Colonic mucosa (tissue), 1 donor: ENCODE measurements around a stretch of chr11.

DNA sequence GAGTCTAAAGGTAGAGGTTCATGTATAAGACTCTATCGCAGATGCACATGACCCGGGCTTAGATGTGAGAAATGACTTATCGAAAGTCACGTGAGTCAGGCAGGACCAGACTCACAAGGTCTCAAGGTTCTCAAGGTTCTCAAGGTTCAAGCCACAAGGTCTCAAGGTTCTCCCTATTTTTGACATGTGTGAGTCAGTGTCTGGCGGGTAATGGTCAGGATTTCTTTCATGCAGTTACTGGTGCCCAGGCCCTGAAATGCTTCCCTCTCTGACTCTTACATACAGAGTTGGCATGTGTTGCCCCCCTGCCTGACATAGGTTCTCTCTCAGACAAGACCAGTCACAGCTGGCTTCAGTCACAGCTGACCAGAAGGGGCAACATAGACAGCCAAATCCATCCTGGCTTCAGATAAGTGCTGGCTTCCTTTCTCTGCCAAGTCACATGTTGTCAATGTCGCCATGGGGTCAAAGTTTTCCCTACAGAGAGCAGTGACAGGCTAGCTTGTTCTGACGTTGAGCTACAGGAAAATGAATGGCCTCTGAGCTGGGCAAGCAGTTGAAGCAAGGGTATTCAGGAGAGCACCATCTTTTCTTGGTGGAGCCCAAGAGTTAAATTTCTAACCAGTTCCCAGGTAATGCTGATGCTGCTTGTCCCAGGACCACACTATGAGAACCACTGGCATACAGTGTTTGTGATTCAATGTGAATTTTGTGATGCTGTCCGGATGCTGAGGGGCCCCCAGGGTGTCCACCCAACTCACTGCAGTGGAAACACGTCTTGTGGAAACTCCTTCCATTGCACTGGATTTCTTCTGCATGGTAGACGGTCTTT is 10.0 kb downstream of the CSRP3 start:
- PRO-cap = no peak

DNA sequence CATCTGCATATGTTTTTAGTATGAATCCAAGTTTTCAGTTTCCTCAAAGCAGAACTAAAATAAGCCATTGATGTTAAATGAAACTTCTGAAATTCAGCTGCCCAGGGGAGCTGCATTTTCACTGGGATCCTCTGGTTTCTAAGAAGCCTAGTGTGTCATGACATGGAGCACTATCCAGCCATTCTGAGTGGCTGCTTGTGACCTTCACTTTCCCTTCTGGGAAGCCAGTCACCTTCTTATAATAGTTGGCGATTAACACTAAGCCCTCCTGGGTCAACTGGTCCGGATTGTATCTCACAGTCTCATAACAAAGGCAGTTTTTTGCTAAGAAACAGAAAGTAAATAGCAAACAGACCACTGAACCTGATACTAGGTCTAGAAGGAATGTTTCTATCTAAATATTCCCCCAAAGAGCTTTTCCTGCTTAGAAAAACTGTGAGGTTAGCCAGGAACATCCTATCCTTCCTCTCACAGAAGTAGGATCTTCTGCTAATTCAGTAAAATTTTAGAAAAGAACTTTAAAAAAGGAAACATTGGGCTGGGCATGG is 7.8 kb downstream of the CSRP3 start:
- PRO-cap = no peak

DNA sequence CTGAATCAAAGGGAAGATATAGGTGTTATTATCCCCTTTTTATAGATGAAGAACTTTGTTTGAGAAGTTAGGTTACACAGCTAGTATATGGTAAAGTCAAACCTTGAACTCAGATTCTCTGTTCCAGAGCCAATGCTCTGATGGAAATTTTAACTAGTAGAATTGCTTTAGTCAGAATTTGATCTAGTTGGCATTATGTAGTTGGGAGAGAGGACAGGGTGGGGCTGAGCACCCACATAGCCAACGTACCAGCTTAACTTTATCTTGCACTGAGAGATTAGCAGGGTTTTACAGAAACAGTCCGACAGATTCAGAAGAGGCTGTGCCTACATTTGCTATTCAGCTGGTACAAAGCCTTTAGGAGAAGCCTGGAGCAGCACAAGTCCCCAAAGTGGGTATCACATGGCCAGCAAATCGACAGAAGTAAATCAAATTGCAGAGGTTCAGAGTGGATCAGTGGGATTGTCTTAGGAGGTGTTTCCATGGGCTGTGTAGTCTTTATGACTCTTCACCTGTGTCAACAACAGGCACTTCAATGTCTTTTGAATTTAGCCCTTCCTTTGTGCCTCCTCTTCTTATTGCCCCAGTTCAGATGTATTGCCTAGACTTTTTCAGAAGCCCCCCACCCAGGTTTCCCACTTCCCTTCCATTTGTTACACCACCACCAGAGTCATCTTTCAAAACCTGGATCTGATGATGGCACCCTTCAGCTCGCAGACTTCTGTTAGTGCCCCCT is 7.3 kb upstream of the CSRP3 start:
- PRO-cap = no peak

DNA sequence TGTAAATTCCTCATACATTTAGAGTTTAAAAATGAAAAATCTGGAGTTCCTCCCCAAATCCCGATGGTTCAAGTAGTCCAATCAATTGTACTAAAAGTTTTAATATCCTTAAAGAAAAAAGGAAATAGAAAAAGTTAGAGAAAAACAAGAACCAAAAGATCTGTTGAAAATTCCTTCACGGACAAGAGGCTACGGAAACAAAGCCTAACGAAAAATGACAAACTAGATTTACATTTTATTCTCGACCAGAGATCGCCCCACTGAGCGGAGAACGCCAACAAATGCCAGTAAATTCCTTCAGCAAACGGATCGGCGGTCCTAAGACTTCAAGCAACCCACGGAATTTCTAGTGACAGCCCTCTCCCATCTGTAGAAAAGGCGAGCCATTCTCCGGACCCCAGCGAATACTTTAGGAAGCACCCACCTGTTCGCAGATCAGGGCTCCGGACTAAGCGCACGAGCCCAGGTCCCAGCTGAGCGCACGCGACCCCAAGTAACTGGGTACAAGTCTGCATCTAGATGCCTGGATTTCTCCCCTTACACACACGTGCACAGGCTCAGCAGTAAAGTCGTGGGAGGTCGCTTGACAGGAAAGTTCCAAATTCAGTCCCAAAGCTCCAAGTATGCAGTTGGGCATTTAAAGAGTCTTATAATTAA is 493 bp downstream of the E2F8 start:
- PRO-cap = no peak

DNA sequence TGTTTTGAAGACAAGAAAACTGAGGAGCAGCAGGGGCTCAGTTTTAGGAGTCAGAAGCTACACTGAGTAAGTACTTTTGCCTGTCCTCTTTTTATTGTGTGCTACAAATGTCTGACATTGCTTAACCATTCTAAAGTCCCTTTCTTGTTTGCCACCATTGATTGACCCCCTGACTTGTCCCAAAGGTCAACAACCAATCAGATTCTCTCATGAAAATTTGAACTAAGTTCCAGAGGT is 101.2 kb upstream of the E2F8 start:
- PRO-cap = no peak

DNA sequence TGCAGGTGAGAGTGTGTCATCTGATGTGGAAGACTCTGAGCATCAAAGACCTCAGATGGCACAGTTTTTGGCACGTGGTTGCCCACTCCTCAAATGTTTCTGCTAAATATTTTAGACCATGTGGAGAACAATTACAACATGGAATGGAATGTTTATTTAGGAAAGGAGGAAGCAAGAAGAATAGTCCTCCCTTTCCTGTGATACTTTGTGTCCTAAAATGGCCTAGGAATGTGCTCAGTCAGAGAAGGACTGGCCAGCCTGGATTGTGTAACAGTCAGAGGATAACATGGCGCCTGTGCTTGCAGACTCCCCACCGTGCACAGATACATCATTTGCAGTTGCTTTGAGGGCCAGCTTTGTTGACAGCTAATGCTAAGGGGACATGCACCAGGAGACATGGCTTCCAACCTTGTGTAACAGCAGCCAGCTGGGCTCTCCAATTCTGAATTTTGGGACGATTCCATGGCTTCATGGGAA is 129.7 kb upstream of the E2F8 start:
- PRO-cap = no peak

DNA sequence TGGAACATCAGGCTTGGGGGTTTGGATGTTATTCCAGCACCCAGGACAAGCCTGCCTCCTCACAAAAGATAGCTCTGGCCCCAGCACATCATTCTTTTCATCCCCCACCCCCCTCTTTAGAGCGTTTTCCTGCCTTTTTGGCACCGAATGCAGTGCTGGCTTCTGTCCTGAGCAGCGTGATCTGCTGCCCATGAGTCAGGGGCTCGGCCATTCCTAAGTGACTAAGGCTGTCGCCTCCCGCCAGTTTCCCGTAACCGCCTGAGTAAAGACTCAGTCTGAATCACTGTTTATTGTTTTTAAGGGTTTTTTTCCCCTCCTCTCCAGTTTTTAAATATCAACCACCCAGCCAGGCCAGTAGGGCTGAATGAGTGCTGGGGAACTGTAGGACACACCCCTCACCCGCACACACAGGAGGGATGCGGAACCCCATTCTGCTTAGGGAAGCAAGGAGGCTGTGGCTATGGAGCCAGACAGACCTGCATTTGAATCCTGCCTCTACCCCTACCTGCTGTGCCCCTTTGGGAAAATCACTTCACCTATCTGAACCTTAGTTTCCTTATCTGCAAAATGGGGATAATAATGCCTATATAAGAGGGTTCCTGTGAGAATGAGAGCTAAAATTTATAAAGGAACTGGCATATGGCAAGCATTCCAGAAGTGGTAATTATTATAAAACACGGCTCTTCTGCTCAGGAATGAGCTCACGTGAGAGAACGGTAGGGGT is 32.4 kb upstream of the NAV2 start:
- PRO-cap = bidirectional peak, plus-strand start at position 363 of the sequence, minus-strand start at position 90 of the sequence

DNA sequence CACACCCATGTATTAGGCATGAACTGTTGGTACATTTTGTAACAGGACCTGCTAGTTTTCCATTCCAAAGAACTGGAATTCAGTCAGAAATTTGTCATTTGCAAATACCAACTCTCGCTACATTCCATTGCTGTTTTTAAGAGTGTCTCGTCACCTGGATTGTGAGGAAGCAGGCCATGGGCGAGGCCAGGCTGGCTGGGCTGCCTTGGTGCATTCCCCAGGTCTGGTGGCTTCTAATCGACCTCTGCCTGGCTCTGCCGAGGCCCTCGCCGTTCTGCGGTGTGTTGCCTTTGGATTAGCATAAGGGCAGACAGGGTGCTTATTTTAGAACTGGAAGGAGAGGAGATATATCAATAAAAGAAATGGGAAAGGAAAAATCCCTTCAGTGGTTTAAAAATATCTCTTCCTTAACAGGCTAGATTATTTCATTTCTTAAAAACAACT is 13.2 kb downstream of the NAV2 start:
- PRO-cap = no peak

DNA sequence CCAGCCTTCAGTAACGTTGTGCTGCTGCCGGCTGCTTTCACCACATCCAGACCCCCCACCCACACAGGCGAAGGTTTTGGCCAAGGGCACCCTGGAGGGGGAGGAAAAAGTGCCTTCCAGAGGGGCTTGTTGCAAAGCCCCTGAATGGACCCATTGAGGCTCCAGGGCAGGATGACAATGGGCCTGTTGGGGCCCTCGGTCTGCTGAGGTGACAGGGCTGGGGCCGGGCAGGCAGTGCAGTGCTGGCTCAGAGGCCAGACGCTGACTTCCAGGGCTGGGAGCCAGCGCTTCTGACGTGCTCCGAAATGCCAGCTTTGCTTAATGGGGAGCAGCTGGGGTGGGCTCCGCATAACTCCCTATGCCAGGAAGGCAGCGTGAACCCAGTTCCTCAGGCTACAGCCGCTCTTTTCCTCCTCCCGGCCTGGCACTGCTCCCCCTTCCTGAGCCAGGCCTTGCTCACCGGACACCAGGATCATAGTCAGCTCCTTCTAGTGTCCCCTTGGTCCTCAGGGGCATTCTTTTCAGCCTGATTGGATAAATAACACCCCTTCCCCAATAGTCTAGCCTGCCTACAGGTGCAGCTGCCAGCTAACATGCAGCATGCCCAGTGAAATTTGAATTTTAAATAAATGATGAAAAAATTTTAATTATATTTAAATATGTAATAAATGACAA is 17.8 kb downstream of the NAV2 start:
- PRO-cap = no peak

- PRO-cap = no peak
Observed at GRCh38 chr11:19751009-19751587, 38.5 kb downstream of the NAV2 start.

- PRO-cap = no peak
Observed at GRCh38 chr11:19753851-19754212, 41.2 kb downstream of the NAV2 start.

GRCh38 chr11:19777311-19778210 is 64.9 kb downstream of the NAV2 start:
- PRO-cap = bidirectional peak, plus-strand start at chr11:19777795, minus-strand start at chr11:19777711; unidirectional peak, minus-strand start at chr11:19778024

GRCh38 chr11:19798892-19799294 is 86.3 kb downstream of the NAV2 start:
- PRO-cap = no peak

- PRO-cap = no peak
Observed at GRCh38 chr11:19958383-19958955, 201.8 kb downstream of the DBX1 start.

DNA sequence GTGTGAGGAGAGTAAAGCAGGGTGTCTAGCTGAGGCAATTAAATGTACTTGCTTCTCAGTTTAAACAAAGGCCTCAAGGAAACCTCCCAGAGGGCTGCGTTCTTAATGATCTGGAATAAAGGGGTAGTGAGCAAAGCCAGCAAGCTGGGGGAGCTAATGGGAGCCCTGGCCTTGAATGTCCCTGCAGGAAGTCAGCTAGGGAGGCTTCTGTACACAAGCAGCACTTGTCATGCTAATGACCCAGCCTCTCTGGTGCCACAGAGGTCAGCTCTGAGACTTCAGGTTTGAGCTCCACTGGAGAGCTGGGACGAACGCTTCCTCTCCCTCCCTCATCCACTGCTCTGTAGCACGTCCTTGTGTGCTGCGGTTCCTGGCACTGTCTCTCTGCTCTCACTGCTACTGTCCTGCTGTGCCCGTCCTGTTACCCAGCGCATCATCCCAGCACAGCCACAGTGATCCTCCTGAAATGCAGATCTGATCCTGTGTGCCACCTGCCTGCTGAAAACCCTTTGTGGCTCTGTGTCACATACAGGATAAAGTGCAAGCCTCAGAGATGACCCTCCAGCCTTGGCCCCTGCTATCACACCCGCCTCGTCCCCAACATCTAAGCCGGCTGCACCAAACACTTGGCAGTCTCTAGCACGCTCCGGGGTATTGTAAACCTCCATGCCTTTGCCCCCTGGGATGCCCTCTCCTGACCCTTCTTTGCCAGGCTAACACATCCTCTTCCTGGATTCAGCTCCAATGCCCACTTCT is 159.6 kb downstream of the DBX1 start:
- PRO-cap = no peak

DNA sequence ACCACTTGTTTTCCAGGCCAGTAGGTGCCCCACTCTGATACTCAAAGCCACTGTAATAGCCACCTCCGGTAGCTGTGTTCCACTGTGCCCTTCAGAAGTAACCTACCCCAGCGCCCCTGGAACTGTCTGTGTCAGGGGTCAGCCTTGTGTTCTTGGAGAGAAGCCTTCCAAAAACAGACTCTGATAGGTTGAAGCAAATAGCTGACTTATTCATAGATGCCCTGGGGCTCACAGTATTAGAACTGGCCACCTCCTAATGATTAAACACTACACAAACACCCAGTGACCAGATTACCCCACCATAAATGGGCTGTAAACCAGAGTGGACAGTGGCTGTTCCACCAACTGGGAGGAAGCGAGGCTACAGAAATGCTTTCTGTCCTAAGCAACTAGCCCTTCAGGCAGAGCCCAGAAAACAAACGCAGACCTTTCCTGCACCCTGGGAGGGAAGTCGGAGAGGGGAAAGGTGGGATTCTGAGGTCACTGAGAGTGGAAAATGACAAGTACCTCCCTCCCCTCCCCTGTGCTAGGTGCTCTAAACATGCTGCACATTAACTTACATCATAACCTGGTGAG is 157.5 kb downstream of the DBX1 start:
- PRO-cap = no peak

DNA sequence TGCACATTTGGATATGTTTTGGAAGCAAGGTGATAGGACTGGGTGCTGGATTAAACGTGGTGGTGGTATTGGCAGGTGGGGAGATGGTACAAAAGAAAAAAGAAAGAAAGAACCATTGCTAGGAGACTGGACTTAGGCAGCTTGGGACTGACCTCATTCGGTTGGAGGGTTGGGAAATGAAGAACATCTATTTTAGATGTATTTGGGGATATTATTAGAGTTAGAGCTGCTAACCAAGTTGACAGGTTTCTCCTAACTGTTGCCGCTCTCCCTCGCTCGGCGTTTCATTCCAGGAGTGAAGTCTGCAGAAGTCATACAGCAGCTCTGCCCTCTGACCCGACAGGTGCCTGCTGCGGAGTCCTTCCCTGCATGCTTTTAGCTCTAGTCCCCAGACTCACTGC is 125.1 kb downstream of the DBX1 start:
- PRO-cap = no peak

GRCh38 chr11:20156074-20157420 is 3.7 kb downstream of the DBX1 start:
- PRO-cap = unidirectional peak, minus-strand start at chr11:20156694

GRCh38 chr11:20357282-20357724 is 6.2 kb upstream of the HTATIP2 start:
- PRO-cap = no peak

DNA sequence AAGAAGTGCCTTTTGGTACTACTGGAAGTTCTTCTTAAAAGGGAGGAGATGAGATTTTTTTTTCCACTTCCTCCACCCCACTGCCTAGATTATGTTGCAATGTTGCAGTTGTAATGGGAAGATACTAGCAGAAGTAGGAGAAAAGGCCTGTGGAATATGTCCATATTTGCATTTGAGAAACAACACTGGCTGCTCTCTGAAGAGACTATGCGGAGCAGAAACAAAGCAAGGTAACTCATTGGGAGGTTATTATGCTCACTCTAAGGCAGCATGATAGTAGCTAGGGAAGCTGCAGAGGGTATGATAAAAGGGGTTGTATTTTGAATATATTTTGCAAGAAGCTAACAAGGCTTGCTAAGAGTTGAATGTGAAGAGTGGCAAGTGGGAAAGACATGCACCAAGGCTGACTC is 280.5 kb upstream of the ANO5 start:
- PRO-cap = no peak